AG09319 (cell line): ENCODE measurements around a stretch of chr1.

- RRBS: 100% methylated on average over 1 of the region's 24 CpGs
Observed at GRCh38 chr1:9850450-9851419, 27.0 kb upstream of the CLSTN1 start.

DNA sequence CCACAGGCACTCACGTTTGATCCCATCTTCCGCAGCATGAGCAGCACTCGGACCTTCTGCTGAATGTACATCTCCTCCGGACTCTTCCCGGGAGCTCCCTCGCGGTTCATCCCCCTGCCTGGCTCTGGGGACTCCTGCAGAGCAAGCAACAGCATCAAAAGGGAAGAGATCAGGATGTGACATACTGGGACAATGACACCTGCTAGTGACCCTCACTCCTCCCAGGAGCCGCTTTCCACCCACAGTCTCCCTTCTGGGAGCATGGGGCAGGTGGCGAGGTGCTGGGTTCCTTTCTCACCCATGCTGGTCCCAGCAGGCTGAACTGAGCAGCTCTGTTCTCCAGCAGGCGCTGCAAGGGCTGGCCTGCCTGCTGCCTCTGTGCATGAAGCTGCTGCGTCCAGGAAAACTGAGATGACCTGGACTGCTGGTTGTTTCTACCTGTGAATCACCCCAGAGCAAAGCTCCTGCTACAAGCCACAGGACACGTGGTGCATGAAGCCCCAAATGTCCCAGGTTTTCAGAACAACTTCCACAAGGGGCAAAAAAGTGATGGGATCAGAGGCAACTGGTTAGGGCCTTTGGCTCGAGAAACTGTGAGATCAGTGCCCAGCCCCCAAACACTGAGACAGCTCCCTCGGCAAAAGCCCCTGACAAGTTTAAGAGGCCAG is 38.0 kb downstream of the CTNNBIP1 start:
- RRBS: no CpG with 5 or more reads among the region's 14 CpGs

GRCh38 chr1:9877884-9878525 is 32.1 kb downstream of the CTNNBIP1 start:
- RRBS: no CpG with 5 or more reads among the region's 12 CpGs

- RRBS: no CpG with 5 or more reads among the region's 19 CpGs
Observed at GRCh38 chr1:9892354-9893642, 17.3 kb downstream of the CTNNBIP1 start.

DNA sequence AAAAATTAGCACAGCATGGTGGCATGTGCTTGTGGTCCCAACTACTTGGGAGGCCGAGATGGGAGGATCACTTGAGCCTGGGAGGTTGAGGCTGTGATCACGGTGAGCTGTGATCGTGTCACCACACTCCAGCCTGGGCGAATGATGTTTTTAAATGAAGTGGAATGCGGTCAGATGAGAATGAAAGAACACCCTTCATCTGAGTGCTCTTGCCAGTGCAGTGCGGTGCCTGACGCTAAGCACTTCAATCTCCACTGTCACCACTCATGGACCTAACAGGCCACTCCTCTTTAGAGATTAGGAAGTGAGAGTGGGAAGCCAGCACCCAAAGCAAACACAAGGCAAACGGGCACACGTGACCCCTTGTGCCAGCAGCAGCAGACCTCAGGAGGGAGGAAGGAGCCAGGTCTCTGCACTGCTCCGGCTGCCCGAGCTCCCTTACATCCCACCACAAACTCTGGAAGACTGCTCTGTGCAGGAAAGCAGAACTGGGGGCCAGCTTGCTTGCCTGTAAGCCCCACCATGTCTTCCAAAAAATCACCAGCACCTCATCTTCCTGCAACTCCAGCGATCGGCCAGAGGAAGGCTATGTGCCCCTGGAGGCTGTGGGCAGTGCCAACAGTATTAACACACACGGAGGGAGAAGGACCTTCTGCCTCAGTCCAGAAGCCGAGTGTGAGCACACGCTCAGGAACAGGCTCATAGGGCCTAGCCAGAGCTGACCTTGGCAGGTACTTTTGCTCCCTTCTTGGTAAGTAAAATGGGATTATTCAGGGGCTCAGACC is 9.6 kb downstream of the CTNNBIP1 start:
- RRBS: no CpG with 5 or more reads among the region's 16 CpGs

DNA sequence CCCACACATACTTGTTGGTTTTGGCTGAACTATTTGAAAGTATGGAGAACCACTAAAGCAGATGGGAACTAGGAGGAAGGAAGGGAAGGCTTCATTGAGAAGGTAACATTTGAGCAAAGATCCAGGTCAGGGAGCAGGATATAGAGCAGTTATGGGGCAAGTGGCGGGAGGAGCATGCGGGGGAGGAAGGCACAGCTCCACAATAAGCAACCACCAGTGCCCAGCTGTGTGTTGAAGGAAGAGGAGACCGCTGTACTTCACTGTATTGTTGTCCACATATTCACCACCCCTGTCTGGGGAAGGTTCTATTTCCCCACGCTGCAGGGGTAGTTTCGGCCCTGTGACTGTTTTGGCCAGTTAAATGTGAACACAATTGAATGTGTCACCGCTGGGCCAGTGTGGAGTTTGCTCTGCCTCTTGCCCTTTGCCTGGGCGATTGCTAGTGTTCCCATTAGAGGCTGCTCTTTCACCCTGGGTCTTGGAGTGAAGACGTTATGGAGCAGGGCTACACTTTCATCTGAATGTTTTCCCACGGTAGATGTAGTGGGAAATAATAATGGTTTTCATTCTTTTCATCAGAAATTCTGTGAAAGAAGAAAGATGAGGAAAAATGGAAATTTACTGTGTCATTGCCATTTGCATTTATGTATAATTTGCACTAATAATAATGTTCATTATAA is 32.6 kb downstream of the UBE4B start:
- RRBS: no CpG with 5 or more reads among the region's 9 CpGs

DNA sequence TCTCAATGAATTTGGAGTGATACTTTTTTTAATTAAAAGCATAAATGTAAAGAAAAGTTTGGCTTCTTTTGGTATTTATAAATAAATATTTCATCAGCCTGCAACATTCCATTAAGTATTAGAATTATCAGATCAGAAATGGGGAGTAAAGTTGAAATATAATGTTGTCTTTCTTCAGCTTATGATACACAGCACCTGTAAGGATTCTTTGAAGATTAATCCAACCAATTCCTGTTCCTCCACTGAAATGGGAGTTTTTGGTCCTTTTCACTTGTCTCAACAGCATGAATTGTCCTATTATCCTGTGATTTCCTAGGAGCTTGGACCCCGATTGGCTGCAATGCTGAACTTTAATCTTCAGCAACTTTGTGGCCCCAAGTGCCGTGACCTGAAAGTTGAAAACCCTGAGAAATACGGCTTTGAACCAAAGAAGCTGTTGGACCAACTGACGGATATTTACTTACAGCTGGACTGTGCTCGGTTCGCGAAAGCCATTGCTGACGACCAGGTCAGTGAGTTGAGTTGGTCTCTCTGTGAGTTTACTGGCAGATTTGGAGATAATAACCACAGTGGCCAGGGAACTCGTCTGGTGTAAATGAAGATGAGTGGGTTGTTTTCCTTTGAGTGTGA is 39.4 kb upstream of the KIF1B start:
- RRBS: no CpG with 5 or more reads among the region's 9 CpGs

GRCh38 chr1:10179246-10180102 is 30.9 kb upstream of the KIF1B start:
- RRBS: no CpG with 5 or more reads among the region's 27 CpGs

DNA sequence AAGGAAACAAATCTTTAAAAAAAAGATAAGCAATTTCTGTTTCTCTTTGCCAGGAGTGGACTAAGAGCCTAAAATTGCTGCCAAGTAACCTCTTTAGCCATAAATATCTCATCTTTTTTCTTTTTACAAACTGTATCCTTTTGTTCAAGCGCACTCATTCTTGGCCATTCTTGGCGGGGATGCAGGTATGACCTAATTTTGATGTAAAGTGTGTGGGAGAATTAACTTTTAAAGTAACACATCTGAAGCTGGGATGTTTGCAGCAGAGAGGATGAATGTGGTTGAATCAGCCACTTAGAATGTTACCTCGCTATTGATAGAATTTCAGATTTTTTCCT is 13.4 kb upstream of the KIF1B start:
- RRBS: no CpG with 5 or more reads among the region's 3 CpGs

DNA sequence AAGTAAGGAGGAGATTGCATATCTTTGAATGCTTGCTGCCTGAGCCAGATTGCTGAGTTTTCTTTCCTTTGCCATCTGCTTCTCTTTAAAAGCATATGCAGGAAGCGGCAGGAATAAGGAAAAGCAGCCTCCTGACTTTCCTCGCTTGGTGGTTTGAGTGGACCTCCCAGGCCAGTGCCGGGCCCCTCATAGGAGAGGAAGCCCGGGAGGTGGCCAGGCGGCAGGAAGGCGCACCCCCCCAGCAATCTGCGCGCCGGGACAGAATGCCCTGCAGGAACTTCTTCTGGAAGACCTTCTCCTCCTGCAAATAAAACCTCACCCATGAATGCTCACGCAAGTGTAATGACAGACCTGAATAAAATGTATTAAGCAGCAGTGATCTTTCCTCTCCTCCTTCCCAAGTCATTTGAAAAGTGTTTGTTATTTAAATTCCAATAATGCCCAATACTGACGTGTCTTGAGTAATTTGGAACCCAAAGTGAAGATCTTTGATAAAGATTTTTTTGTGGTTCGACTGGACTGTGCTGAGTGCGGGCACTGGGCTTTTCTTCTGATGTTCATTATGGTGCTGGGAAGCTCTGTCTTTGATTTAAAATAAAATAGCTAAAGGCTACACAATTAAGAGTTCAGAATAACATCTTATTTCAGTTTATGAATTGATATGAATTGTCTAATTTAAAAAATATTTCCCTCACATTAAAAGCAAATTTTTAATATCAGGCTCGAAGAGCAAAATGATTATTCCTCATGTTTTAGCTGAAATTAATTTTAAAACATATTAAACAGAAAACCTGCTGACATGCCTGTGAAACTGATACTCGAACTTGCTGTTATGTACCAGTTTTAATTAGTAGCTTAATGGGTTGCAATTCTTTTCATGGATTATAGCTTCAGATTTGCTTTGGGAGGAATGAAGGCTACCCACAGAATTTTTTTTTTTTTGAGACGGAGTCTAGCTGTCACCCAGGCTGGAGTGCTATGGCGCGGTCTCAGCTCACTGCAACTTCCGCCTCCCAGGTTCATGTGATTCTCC is 1.8 kb downstream of the CORT start:
- RRBS: 2% methylated on average over 6 of the region's 19 CpGs

DNA sequence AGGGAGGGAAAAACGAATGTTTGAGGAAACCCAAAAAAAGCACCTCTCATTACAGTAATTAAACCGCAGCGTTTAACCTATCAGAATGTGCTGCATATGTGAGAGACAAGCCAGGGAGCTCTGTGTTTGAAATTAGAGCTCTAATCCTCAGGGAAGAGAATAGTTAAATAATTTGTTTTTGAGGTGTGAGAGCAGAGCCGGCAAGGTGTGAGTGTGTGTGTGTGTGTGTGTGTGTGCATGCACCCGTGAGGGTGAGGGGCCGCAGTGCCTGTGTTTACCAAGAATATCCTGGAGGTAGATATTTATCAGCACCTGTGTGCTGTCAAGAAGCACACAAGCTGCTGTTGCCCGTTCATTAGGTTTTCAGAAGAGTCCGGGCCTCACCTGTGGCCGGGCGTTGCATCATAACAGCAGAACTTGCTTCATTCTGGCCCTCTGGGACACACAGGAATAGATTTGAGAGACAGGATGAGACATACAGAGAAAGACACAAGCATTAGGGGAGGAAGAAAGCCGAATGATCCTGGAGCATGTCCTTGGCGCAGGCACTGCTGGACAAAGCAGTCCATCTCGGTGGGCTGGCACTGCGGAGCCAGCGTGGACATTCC is 80.8 kb downstream of the PEX14 start:
- RRBS: no CpG with 5 or more reads among the region's 15 CpGs

DNA sequence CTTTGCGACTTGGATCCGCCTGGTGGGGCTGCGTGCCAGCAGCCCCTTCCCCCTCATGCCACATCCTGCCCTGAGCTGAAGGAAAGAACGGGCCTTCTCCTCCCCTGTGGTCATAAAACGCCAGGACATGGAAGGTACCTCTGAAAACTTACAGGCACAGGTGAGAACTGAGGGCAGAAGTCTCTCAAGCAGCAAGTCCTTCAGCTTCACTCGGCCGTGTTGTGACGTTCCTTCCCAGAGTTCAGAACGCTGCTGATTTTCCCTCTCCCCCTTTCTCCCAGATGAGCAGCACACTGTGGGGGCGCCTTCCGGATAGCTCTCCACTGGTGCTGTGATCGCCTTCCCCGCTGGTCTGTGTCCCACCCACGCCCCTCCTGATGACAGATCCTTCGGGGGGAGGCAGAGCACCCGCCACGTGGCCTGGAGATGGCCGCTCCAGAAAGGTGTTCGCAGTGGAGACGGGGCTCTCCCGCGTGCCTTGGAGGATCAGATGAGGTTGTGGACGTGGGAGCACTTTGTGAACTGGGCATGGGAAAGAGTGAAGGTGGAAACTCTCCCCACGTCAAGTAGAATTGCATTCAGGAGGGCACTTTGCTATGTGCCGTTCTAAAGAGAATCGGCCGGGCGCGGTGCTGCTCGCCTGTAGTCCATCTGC is 141.6 kb downstream of the PEX14 start:
- RRBS: 100% methylated on average over 4 of the region's 30 CpGs

GRCh38 chr1:10622021-10622469 is 147.3 kb downstream of the PEX14 start:
- RRBS: no CpG with 5 or more reads among the region's 11 CpGs

DNA sequence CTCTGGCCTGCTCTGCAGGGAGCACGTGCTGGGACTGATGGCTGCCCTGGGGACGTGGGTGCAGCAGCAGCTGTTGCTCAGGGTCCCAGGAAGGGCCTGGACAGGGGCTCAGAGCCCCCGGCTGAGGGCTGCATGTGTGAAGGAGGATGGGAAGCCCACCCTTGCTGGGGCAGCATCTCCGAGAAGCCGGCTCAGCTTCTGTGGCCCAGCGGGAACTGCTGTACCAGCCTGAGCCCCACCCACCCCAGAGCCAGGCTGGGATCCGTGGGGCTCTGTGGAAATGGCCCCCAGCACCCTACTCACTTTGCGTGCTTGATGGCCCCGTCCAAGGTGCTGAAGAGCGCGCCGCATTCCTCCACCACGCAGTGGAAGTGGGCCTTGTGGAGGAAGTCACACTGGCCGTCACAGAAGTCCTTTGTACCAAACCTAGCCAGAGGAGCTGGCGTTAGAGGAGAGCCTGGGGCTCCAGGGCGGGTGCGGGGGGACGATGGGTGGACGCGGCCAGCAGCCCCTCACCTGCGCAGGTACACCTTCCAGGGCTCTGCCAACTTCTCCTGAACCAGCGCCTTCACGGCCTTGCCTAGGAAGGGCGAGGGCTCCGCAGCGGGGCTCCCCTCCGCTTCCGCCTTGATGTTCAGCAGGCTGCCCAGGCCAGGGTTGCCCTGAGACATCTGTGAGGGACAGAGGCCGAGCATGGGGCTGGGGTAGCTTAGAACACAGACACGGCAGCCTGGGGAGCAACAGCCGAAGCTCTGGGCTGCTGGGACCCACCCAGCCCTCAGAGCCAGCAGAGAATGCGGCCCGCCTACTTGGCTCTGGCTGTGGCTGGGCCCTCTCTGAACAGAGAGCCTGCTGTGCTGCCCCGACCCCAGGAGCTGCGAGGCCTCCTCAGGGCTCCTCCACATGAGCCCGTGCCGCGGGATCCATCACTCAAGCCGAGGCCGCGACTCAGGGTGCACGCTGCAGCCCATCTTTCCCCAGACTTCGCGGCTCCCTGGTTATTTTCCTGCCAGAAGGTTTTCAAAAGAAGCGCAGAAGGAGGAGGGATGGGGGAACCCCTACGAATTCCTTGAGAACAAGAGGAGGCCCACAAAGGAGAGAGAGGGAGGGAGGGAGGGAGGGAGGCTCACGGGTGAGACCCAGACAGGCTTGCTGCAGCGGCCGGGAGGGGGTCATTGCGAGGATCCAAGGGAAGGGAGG is 147.3 kb downstream of the CASZ1 start:
- RRBS: 75% methylated on average over 3 of the region's 50 CpGs

DNA sequence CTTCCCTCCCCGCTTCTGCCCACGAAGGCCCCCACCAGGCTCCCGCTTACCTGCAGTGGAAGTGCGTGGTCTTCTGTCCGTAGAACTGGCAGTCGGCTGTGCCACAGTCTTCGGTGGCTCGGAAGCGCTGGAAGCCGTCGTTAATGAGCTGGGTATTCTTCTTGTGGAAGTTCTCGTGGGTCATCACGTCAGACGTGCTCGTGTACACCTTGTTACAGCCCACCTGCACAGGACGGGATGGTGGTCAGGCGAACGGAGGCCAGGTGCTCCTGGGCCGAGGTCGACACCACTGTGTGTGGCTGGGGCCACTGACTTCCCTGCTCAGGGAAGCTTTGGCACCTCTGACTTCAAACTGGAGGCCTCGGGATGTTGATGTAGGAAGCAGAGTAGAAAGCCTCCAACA is 142.1 kb downstream of the CASZ1 start:
- RRBS: no CpG with 5 or more reads among the region's 21 CpGs

GRCh38 chr1:10671845-10672570 is 124.4 kb downstream of the CASZ1 start:
- RRBS: no CpG with 5 or more reads among the region's 33 CpGs

DNA sequence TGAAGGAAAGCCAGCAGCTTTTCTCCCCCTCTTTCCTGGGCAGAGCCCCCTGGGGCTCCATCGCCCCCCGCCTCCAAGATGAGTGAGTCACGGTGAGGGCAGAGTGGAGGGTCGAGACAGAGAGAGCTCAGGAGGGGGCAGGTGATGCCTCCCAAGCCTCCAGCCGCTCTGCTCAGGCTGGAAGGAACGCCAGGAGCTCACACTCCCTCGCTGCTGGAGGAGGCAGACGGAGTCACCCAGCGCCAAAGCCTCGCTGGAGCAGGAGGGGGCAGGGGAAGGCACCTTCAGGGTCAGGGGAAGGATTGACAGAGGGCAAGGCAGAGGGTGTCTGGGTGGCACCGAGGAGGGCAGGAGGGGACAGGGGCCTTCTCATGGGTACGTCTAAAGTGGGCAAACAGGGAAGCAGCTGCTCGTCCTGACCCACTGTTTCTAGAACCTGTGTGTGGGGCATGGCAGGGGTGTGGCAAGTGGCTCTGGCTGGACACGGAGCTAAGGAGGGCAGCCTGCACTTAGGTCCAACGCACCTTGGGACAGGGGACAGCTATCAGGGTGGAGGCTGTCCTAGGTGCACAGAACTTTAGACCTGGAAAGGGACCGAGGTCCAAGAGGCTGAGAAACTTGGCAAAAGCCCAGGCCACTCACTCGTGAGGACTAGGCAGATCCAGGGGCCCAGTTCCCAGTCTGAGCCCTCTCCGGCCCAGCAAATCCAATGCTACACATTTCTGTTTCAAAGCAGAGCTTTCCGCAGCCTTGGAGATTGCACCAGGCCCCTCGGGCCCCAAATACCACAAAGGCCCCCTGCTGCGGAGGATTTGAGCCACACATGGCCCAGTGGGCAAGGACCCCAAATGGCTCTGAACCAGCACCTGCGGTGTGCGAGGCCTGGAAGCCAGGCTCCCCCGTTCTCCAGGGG is 119.2 kb downstream of the CASZ1 start:
- RRBS: no CpG with 5 or more reads among the region's 24 CpGs

DNA sequence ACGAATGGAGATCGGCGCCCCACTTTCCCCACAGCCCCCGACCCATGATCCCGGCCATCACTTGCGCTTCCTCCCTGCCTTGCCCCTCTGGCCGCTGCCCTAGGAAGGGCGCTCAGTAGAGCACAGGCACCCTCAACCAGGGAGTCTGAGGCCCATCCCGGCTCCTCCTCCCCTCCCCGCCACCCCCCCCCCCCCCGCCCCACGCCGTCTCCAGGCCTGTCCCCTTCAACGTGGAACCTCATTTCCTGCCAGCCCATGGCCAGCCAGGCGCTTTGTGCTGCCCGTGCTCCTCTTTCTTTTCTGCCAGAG is 101.1 kb downstream of the CASZ1 start:
- RRBS: no CpG with 5 or more reads among the region's 16 CpGs

- RRBS: 66% methylated on average over 2 of the region's 38 CpGs
Observed at GRCh38 chr1:10755251-10756375, 40.8 kb downstream of the CASZ1 start.

DNA sequence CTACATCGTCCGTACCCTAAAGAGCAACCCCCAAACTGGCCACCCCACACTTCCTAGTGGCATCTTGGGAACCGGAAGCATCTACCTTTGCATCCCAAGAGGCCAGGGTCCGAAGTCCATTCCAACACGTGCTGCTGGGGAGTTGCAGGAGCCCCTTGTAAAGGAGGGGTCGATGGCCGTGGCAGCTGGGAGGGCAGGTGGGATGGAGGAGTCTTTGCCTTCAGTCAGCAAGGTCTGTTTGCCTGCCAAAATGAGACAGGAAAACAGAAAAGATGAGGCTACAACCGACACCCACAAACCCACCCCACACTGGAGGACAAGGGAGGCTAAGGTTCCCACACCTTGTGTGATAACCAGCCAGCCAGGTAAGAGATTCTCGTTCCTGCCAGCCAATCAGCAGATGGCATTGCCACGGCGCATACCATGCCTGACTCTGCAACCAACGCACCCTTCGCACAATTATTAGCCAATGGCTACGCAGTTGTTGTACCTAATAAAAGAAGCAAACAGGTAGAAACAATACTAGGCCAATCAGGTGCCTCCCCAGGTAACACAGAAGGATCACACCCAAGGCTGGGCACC is 35.7 kb downstream of the CASZ1 start:
- RRBS: no CpG with 5 or more reads among the region's 14 CpGs